Placental pericyte (primary cell): ENCODE measurements around a stretch of chr1.

DNA sequence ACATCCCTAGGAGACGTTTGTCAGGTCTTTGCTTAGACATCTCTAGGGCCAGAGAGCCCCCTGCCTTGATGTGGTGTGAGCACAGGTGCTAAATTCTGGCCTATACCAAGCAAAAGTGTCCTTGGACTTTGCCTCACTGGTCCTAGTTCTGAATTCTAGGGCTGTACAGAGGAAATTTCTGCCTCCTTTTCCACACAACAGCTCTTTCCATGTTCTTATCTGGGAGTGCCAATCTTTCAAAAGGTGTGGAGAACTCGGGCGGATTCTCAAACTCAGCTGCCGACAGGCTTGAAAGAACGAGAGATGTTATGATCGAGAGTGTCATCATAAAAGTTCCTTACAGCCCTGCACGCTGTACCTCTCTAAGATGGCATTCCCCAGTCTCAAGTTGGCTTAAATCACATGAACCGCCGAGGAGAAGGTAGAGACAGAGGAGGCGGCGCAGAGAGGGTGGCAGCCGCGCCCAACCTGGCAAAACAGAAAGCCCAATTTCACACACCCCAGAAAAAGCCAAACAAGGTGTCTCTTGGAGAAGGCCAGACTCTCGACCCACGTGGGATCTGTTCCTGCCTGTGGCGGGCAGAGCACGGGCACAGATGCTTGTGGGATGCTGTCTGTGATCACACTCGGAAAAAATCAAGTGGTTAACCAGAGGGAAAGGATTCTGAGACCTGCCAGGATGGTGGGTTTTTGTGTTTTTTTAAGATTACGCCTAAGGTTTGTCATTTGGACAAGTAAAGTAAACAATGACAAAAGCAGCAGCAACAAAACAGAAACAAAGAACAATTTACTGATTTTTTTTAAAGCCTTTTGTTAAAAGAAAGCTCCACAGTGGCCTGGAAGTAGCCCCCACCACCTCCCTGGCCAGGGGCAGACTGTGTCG, 80.6 kb downstream of the MRPL37 start:
- CAGE, long polyA plus RNA, result no peak

GRCh38 chr1:54289903-54290459, 90.0 kb downstream of the MRPL37 start:
- CAGE, long polyA plus RNA, result no peak

DNA sequence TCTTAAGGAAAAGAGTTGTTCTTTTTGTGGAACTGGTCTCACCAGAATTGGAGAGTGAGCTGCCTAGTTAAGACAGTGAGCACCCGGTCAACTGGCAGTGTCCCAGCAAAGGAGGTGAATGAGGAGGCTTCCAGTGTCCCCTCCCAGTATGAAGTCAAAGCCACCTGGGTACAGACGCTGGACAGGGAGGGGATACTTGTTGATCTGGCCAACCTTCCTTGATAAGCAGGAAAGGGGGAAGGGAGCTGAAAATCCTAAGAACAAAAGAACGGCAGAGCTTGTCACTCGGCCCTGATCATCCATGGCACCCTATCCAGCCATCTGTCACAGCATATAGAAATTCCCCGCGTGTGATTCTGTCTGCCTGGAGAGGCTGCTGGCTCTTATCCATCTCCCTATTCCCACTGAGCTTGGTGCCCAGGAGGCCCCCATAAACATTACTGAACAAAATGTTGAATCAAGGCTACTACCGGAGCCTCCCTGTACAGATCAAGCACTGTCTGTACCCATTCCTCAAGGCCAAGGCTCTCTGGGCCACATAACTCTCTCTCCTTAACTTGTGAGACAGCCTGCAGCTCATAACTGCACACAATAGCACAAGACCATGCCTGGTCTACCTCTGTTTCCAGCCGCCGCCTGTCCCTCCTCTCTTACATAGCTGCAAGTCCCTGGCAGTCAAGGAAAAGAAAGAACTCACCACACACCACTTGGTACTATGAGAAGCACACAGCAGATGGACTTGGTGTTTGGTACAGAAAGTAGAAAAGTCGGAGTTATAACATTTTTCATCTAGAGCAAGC, 114.9 kb downstream of the MRPL37 start:
- CAGE, long polyA plus RNA, result no peak

DNA sequence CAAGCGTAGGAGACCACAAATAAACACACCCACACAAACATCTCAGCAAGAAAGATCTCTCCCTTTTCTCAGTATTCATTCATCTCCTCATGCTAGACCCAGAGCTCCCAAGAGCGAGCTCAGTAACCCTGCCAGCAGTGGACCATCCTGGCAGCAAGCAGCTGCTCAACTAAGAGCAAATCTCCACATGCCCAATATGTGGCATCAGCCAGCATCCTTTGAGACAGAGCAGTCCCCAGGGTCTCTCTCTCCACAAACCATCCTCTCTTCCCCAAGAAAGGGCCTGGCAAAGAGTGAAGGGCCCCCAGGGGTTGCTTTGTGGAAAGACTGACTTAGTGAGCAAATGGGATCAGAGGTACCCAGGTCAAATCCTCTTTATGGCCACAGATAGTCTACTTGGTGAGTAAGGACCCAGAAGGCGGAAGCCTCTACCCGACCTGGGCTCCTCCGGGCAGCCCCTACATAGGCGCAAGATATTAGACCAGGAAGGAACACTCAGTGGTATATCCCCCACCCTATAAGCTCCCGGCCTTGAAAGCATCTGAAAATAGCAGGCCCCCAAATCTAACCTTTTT, 162.2 kb downstream of the MRPL37 start:
- CAGE, long polyA plus RNA, result no peak

- CAGE, long polyA plus RNA, result no peak
Measured at GRCh38 chr1:54362857-54363286, 162.9 kb downstream of the MRPL37 start.

- CAGE, long polyA plus RNA, result no peak
Measured at GRCh38 chr1:54490267-54490805, 57.7 kb upstream of the ACOT11 start.

DNA sequence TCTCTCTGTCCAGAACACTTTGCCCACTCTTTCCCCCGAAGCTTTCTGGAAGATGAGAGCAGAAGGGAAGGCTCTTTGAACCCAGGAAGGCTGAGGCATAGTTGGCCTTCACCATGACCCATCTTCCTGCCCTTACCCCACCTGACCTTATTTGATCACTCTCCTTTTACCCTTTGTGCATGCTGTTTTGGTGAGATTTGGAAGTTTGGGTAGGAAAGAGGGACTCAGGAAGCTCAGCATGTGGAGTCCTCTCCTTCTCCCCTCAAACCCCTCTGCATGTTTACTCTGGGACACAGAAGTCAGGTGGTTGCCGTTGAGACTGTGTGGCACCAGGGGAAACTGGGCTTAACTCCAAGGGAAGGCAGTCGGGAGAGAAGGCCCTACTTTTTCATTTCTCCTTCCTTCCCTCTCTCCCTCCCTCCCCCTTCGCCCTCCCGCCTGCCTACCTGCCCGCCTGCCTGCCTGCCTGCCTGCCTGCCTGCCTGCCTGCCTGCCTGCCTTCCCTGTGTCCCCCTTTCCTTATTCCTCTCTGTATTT, 30.0 kb downstream of the LEXM start:
- CAGE, long polyA plus RNA, result no peak

GRCh38 chr1:54853895-54854530, 33.0 kb downstream of the DHCR24 start:
- CAGE, long polyA plus RNA, result no peak

DNA sequence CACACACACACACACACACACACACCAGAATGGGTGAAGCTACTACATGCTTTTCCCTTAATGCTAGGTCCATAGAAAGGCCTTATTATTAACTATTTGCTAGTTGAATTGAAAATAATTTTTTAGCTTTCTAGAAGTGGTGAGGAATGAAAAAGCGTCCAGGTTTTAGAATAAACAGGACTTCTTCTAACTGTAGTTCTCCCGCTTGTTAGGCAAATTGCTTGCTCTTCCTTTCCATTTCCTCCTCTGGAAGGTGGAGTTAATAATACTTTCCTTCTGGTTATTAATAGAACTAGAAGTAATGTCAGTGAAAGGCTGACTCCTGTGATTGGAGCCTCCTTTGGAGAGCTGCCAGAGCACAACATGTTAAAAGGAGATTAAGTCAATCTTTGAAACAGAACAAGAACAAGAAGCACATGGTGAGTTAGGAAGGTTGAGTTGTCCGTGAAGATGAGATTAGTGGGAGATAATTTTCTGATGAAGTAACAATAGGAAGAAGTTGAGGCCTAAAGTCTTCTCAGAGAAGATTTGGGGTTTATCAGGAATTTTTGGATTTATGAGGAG, 40.4 kb upstream of the DHCR24 start:
- CAGE, long polyA plus RNA, result no peak

GRCh38 chr1:55127857-55128309, 87.3 kb downstream of the USP24 start:
- CAGE, long polyA plus RNA, result no peak

- CAGE, long polyA plus RNA, result no peak
Measured at GRCh38 chr1:55152743-55153632, 62.2 kb downstream of the USP24 start.

- CAGE, long polyA plus RNA, result no peak
Measured at GRCh38 chr1:55216021-55216619, 956 bp upstream of the USP24 start.

- CAGE, long polyA plus RNA, result no peak
Measured at GRCh38 chr1:56062485-56063032, 516.8 kb downstream of the PLPP3 start.

DNA sequence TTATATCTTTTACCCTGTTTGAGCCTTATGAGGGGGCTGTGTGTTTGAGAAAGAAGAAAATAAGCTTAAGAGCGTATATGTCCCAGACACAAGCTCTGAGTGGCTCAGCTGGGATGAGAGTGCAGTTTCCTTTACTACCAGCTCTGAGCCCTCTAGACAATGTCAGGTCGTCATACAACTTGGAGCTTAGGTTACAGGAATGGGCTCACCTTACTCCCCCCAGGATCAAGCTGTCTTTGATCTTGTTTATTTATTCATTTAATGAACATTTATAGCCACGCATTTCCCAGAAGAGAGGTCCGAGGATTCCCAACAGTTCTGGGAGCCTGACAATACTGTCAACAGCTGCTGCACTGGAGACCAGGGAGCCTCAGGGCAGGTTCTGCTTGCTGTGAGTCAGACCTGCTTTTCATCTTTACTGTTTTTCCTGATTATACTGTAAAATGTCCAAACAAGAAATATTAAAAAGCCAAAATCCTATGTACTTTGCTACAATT, 378.9 kb downstream of the PLPP3 start:
- CAGE, long polyA plus RNA, result no peak

GRCh38 chr1:56330503-56331003, 248.8 kb downstream of the PLPP3 start:
- CAGE, long polyA plus RNA, result no peak

- CAGE, long polyA plus RNA, result no peak
Measured at GRCh38 chr1:56684048-56684642, 39.0 kb downstream of the PRKAA2 start.

- CAGE, long polyA plus RNA, result no peak
Measured at GRCh38 chr1:56897579-56898635, 43.3 kb downstream of the C8A start.

DNA sequence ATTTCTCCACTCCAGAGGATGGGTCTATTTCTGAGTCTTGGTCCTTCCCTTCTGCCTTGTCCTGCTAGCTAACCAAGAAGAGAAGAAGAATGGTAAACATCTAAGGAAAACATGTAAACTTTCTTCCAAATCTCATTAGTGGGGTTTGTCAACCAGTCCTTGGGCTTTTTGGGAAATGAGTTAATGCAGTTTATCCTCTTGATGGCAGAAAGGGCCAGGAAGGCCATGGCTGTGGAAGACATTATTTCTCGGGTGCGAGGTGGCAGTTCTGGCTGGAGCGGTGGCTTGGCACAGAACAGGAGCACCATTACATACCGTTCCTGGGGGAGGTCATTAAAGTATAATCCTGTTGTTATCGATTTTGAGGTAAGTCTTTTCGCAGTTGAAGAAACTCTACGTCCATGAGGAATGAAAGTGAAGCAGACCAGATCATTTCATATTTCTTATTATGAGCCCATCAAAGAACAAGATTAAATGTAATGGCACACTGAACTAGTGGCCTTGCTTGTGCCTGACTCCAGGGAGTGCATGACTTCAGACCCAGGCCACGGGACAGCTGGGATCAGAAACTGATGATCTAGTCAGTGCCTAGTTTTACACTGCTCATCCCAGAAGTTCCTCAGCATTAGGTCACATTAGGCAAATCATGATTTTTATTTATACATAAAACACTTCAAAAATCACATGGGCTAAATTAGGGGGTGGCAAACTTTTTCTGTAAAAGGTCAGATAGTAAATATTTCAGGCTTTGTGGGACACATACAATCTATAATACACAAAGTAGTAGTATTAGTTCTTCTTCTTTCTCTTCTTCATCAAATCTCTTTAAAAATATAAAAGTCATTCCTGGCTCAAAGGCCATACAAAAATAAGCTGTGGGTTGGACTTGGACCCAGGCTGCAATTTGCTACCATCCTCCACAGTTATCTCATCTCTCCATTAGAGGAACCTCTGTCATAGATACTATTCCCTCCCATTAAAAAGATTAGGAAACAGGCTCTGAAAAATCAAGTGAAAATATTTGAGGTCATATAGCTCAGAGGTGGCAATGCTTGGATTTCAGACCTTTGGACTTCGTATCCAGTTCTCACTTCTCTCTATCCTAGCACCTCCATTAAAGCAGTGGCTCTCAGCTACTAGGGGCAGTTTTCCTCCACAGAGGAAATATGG, 53.5 kb downstream of the C8A start:
- CAGE, long polyA plus RNA, result no peak

- CAGE, long polyA plus RNA, result no peak
Measured at GRCh38 chr1:56919569-56920174, 46.1 kb downstream of the C8B start.

- CAGE, long polyA plus RNA, result no peak
Measured at GRCh38 chr1:57129835-57130113, 164.0 kb upstream of the C8B start.